Parietal lobe (tissue), 2 donors: Measurements from ENCODE around the gene SPEF2.

- RAMPAGE, long total RNA: no peak
Observed at GRCh38 chr5:31916307-31916719, 257.8 kb downstream of the GOLPH3 start.

DNA sequence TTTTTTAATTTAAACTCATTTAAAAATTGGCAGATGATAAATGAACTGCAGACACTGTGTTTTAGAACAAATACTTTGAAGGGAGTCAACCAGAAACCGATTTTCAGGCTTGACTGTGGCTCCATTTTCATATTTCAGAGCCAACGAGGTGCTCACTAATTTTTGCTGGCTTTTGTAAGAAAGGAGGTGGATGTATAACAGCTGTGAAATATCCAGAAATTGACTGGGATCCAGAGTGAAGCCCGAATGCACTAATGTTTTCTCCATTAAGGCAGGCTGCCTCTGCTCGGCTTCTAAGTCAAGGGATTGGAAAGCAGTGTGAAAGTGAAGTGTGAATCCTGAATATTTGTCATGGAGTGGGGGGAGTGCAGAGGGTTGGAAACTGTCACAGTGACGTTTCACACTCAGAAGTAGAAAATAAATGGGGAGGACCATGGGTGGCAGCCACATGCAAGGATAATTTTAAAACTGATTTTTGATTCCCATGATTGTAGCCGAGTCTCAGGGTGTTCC is 237.5 kb downstream of the GOLPH3 start:
- RAMPAGE, long total RNA: no peak

DNA sequence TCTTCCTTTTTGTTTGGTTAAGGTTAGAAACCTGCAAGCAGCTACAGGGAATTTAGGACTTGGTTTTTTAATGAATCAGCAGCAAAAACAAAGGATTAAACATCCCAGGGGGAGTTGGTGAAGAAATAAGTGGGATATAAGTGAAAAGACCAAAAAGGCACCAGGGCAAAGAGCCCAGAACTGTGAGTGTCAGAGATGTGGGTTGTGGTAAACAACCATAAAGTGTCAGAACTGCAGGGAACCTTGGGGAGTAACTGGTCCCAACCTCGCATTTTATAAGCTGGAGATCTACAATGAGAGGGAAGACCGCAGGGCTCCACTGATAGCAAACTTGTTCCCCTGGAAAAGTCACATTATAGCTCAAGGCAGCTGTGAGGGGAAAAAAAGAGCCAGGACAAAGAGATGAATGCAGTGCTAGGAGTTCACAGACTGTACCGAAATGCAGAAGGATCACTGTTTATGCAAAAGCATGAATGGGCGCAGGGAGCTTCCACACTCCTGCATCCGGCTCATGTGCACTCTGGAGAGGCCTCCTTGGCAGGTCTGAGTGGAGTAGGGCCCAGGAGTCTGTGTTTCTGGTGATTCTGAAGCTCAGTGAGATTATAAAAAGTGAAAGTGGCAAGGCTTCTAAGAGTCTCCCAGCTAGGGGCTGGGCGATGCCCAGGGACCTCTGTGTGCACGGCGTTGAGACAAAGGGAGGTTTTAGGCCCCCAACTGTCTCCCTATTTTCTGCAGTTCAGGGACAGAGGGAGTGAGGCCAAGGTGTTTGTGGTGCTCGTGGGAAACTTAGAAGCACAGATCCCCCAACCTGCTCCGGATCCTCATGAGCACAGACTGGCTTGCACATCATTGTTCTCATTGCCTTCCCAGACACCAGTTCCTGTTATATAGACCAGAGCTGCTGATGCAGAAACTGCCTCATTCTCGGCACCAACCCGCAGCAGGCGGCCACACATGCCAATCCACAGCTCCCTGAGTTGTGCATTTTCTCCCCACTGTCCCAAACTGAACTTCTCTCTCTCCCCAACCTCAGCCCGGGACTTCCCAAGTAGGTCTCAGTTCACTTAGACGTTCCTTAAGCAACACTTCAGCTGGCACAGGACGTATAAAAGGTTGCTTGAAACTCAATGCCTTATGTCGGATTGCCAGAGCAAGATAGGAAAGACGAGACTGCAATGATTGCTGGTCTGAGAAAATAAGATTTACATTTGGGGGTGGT is 156.0 kb downstream of the GOLPH3 start:
- RAMPAGE, long total RNA: no peak

DNA sequence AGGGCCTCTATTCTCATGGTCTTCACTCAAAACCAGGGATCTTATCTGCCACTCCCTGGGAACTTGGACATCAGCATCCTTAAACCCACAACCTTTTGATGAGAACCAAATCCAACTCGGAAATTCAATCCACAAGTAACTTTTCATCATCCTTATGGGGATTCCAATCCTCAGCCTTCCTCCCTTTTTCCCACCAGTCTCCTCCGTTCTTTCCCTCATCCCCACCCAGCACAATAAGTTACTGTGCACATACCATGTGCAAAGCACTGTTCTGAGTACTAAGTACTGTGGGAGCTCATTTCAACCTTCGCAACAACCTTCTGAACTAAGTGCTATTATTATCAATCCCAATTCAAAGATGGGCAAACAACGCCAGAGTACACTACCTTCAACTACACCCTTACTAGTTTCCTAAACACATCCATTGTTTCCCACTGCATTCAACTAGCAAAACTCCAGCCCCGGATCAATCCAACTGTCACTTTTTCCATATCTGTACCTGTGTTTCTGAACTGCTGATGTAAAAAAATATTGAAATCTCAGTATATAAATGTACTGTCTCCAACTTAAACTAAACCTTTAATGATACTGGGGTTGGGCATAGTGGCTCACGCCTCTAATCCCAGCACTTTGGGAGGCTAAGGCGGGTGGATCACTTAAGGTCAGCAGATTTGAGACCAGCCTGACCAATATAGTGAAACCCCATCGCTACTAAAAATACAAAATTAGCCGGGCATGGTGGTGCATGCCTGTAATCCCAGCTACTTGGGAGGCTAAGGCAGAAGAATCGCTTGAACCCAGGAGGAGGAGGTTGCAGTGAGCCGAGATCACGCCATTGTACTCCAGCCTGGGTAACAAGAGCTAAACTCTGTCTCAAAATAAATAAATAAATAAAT is 16.8 kb downstream of the GOLPH3 start:
- RAMPAGE, long total RNA: no peak

GRCh38 chr5:32206885-32207376 is 32.8 kb upstream of the GOLPH3 start:
- RAMPAGE, long total RNA: no peak

- RAMPAGE, long total RNA: no peak
Observed at GRCh38 chr5:32251375-32251583, 61.5 kb downstream of the MTMR12 start.

- RAMPAGE, long total RNA: no peak
Observed at GRCh38 chr5:32605497-32606130, 20.3 kb downstream of the SUB1 start.

DNA sequence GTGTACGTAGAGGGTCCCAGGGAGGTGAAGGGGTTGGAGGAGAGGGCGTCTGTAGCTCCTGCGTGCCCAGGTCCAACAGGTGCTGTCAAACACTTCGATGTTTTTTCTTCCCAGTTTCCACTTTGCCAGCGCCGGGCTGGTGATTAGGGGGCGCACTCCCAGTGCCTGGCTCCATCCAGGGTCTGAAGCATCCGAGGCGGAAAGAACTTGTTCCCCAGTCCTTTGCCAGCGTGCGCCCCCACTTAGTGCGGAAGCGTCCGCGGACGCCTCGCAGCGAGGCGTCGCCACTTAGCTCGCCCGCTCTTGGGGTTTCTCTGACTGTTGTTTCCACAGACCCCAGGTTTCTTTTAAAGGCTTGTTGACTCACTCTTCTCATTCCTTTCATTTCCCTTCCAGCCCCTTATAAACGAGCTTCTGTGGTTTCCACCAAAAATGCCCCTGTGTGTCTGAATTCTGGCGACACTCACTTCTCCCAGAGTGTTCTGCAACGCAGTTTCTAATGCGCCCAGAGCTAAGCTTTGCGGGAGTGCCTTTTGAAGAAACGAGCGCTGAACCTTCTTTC is 1.7 kb downstream of the NPR3 start:
- RAMPAGE, long total RNA: no peak

DNA sequence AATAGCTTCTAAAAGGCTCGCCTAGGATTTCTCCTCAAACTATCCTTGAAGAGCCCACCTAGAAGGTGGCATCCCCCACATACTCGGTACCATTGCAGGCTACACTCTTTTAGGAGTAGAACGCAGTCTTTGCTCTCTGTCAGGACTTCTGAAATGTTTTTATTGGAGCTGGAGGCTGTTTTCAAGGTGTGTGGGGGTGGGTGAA is 159.6 kb upstream of the RAI14 start:
- RAMPAGE, long total RNA: no peak

- RAMPAGE, long total RNA: no peak
Observed at GRCh38 chr5:34586059-34586509, 70.0 kb upstream of the RAI14 start.

- RAMPAGE, long total RNA: no peak
Observed at GRCh38 chr5:34655187-34655997, 736 bp upstream of the RAI14 start.

GRCh38 chr5:34686476-34687214 is 30.5 kb downstream of the RAI14 start:
- RAMPAGE, long total RNA: no peak

DNA sequence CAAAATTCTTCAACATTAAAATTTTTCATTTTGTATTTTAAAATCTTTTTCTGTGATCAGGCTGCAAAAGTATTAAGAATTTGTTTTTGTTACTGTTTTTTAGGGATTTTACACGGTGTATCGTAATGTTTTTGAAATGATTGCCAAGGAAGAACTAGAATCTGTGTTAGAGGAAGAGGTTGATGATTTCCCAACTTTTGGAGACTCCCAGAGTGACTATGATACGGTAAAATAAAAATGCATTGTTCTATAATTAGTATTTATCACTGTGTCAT is 6.6 kb downstream of the DNAJC21 start:
- RAMPAGE, long total RNA: no peak

GRCh38 chr5:34944620-34945169 is 15.3 kb downstream of the DNAJC21 start:
- RAMPAGE, long total RNA: no peak

- RAMPAGE, long total RNA: no peak
Observed at GRCh38 chr5:35048889-35049298, 1.1 kb upstream of the AGXT2 start.

- RAMPAGE, long total RNA: no peak
Observed at GRCh38 chr5:35485404-35485804, 132.3 kb upstream of the SPEF2 start.

GRCh38 chr5:35617239-35618554 is at the start of gene SPEF2:
SPEF2 (plus strand) TSS chr5:35617863.
- RAMPAGE, long total RNA: no peak

DNA sequence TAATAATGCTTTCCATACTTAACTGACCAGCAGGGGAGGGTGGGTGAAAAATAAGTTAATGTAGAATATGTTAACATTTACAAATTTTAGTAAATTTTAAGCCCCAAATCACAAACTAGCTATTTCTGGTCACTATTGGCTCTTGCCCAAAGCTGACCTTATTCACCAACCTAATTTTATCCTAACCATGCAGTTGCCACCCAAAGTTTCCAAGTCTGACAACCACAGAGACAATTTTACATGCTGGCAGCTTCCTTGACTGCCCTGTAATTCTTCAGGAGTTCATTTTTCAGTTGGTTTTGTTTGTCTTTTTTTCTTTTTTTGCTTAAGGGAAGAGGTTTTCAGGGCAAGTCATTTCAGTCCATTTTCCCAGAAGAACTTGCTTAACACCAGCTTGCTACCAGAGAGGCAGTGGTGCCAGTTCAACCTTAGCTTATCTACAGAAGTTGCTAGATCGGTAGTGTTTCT is 935 bp downstream of the SPEF2 start:
- RAMPAGE, long total RNA: no peak

- RAMPAGE, long total RNA: no peak
Observed at GRCh38 chr5:35642926-35643586, 25.4 kb downstream of the SPEF2 start.

DNA sequence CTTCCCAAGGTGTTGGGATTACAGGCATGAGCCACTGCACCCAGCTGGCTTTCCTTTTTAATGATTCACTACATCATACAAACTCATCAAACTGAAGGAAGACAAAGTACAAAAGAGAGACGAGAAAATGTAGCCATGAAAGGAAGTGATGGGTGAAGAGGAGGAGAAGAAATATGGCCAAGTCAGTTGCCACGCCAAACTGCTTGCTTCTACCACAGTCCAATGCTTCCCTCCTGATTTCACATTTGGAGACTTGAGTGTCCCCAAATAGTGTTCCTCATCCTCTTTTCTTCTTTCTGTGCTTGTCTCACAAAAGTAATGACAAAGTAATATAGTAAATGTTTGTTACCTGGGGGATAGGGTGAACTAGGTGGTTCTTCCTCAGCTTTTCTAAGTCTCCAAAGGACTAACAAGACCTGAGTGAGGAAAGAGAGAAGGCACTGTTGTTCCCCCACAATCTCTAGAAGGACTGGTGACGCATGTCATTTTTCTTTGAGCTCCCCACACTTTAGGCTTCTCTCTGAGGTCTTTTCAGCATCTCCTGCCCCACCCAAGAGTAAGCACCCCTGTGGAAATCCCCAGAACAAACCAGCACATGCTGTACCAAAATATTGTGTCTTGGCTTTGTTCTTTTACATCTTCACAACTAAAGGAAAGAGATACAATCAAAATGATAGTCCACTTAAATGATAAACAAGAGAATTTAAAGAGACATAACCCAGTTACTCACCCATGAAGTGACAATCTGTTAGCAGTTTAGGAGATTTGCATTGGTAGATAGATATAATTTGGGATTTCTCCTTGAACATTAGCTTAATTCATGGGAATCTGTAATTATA is 2.5 kb upstream of the IL7R start:
- RAMPAGE, long total RNA: no peak